ReNcell CX (cell line): ENCODE measurements around the genes CADM2 and COL8A1.

DNA sequence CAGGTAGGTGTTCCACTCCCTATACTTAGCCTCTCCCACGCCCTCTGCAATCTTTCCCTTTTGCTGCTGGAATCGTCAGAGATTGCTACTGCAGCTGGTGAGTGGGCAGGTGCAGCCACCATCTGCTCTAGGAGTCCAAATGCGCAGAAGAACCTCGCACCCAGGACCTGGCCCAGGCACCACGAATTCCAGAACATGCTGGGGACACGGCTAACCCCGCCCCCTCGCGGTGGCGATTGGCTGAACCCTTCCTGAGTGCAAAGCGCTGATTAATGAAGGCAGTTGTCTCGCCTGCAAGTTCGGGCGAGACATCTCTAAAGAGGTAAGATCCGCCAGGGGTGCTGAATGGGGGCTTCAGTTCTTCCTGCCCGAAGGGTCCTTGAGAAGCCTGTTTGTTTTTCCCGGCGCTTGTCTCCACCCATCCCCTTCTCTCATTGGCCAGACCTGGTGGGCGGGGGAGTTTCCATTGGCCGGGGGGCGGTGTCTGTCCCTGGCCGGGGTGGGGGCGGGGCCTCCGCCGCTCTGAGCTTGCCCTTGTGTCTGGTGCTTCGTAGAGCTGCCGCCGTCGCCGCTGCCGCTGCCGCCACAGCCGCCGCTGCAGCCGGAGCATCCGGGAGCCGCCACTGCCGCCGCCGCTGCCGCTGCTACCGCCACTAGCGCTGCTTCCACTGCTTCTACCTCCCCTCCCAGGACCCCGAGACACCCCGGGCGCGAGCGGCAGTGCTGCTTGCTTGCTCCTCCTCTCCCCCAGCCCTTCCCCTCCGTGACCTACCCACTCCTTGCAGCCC is at the start of gene CADM2:
CADM2 (plus strand) TSS at position 551 of the 788 bp plus-strand sequence.
- PRO-cap, result unidirectional peak, plus-strand start at position 559 of the sequence; unidirectional peak, plus-strand start at position 592 of the sequence

DNA sequence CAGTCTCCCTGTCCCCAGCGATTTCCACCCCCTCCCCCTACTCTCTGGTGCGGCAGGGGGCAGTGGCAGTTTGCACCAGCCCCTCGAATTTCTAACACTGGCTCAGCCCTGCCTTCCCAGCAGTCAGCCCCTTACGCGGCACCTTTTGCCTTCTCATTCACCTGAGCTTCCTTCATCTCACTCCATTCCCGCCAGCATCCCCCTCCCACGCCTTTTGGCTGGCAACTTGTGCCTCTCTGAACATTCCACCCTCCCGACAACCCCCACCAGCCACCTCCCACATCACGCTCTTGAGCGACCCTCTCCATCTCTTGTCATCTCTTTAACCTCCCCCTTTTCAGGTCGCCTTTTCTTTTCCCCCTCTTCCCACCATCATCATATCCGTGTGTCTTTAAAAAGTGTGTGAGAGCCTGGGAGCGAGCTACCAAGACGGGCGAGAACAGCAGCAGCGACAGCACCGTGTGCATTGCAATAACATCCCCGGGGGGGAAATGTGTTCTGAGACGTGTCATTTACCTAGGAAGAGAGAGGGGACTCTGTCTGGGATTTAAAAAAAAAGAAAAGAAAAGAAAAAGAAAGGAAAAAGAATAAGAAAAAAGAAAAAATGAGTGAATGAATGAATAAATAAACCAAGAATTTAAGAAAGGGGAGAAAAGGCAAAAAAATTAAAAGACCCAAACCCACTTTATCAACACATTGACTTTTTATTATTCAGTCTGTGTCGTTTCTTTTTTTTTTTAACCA is 1.1 kb downstream of the CADM2 start:
- PRO-cap, result no peak

DNA sequence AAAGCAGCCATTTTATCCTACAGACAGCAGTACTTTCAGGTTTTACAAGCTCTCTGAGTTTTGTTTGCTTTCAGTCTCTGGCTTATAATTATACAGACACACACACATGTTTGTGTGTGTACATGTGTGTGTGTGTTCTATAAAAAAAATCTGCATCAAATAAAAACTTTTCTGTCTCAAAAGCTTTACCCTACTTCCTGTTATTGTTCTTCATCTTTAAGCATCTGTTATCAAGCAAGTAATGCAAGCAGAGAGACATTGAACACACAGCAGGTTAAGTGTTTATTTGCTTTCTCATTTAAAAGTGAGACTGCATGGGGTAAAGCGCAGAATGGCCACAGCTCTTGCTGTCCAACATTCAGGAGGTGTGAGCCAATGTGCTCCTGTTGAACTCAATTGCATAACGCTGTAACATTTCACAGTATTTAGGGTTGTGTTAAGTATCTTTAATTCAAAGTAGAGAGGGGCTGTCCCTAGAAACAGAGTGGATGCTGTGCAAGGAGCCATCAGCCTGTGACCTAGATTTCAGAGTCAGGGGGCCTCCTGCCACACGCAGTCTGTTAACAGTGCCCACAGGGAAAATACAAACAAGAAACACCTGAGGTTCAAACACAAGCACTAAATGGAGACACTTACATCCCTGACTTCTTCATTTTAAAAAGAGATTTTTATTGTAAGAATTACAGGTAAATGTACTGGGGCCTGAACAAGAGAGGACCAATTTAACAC is 815.3 kb downstream of the VGLL3 start:
- PRO-cap, result no peak

DNA sequence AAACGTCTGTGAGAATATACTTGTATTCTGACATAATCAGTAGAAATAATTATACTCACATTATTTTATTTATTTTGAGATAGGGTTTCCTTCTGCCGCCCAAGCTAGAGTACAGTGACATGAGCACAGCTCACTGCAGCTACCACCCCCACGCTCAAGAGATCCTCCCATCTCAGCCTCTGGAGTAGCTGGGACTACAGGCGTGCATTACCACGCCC is 830 bp upstream of the VGLL3 start:
- PRO-cap, result no peak

DNA sequence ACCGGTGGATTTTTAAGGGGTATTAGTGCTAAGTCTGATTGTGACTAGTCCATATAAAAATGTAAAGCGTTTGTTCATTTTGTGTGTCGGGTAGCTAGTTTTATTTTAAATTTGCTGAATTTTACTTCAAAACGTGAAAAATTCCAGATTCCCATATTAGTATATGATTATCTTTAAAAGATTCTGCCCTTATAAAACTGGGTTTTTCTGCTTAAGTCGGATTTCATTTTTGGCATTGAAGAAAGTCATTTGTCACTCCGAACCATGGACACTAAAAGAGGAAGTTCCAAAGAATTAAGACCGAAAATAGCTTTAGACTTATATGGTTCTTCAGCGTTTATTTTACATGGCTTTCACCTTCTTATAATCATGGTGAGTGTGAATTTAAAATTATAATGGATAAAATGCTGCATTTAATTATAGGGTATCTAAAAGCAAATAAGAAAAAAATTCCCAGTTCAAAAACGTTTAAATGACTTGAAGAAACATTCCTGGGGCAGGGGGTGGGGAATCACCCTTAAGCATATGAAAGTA is 1.0 kb downstream of the C3orf38 start:
- PRO-cap, result no peak

- PRO-cap, result no peak
These were observed 39.5 kb downstream of the C3orf38 start for GRCh38 chr3:88189109-88189710.

DNA sequence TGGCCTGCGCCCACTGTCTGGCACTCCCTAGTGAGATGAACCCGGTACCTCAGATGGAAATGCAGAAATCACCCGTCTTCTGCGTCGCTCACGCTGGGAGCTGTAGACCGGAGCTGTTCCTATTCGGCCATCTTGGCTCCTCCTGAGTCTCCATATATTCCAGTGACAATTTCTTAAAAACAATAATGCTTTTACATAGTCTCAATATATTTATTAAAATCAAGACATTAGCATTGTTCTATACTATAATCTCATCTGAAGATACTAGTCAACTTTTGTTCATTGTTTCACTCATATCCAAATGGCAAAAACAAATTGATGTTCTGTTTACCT is 244.0 kb downstream of the EPHA3 start:
- PRO-cap, result no peak

DNA sequence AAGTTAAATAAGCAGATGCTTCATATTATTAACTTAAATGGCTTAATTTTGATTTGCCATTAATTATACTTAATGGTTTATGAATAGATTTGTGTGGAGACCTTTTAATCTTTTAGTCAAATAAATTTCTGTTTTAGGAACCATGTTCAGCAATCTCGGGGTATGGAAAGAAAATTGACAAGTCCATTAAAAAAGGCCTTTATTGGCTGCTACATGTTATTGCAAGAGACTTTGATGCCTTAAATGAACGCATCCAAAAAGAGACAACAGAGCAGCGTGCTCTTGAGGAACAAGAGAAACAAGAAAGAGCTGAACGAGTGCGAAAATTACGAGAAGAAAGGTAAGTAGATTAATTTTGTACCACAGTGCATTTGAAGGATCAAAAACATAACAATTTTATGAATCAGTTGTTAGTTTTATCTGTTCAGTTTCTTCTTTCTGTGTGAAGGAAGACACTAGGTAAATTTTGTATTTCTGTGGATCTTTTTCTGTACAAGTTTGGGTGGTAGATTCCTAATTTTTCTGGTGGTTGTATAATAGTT is 8.1 kb upstream of the STX19 start:
- PRO-cap, result no peak

GRCh38 chr3:96617088-96617601 is 197.2 kb upstream of the EPHA6 start:
- PRO-cap, result no peak

- PRO-cap, result no peak
These were observed 30.1 kb upstream of the ST3GAL6 start for GRCh38 chr3:98733014-98733522.

DNA sequence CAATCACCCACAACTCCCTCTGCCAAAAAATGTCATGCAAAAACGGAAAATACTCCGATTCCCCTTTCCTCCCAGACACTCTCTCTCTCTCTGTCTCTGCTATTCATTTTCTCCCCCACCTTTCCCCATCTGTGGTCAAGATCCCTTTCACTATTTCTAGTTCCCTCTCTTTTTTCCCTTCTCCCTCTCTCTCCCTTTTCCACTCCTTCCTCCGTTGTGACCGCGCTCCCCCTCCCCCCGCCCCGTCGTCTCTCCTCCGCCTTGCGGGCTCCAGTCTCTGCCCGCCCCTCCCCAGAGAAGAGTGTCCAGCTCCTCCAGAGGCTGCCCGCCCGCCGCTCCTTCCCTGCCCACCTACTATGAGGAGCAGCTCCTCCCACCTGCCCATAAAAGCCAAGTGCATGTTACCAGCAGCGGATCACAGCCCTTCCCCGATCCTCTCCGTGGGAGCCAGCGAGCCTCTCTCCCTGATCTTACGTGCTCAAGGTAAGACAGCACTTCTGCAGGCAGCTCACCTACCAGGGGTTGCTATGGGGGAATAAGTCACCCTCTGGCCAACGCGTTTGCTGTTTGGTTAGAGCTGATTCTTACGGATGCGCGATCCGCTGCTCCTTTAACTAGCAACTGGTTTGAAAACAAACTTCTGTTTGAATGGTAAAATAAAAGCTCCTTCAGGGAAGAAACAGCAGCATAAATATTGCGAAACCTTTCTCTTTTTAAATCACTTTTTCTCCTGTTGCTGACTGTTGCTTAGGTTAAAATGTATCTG is at the start of gene COL8A1:
COL8A1 (plus strand) TSS at position 413 of the 766 bp plus-strand sequence.
- PRO-cap, result bidirectional peak, plus-strand start at position 390 of the sequence, minus-strand start at position 297 of the sequence

DNA sequence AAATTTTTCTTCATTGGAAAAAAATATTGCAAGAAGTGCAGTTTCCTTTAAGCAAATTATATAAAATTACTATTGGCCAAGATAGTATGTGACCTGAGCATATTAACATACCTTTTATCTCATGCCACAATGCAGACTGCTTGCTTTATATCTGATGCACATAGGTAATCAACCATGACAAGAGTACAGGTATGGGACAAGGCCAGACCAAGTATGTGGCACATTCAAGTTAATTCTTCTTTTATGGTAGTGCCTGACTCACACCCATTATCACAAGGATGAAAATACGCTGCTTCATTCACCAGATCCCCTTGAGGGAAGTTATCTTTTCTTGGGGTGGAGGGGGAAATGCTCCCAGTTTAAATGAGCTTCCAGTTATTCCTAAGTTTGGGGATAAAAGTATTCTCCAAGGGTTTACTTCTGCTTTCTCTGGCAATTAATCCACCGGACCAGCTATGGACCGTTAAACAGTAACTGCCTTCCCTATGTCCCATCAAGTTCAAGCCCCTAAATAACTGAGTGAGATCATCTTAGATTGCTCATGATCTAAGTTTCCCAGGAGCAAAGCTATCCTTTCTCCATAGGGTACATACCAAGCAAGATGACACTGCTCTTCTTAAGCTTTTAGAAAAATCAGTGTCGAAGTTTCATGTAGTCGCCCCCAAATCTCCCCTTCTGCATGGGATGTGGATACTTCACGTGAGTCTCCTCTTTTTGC is 1.9 kb downstream of the COL8A1 start:
- PRO-cap, result no peak

GRCh38 chr3:99659014-99659480 is 20.7 kb downstream of the COL8A1 start:
- PRO-cap, result no peak

- PRO-cap, result no peak
These were observed 40.9 kb upstream of the CMSS1 start for GRCh38 chr3:99776666-99777272.

GRCh38 chr3:99875940-99877049 is 58.6 kb downstream of the CMSS1 start:
- PRO-cap, result unidirectional peak, minus-strand start at chr3:99876165

GRCh38 chr3:99966892-99967598 is 147.3 kb downstream of the FILIP1L start:
- PRO-cap, result no peak

GRCh38 chr3:100023884-100024216 is 90.5 kb downstream of the FILIP1L start:
- PRO-cap, result no peak

- PRO-cap, result no peak
These were observed 82.1 kb downstream of the FILIP1L start for GRCh38 chr3:100032201-100032658.

DNA sequence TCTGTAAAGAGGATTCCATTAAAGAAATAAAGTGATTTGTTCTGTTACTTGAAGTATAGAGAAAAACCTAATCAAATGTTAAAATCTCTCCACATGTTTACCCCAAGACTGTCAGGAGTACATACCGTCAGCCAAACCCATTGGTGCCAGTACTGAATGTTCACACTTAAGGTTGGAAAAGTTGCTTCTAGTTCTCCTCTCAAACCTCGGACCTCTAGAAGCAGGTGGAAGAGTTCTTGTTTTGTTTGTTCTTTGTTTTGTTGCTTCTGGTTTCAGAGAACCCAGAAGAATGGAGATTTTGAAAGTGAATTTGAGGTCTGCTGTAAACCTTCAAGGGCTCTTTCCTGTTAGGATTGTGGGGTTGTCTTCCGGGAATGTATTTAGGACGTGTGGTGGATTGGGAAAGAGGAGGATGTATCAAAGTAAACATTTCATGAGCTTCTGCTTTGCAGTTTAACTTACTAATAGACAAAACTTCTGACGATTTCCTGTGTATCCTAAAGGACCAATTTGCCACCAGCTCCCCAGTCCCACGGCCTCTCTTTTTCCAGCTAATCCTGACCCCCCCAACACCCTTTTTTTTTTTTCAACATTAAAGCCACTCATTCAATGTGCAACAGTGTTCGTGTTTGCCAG is 50.4 kb downstream of the FILIP1L start:
- PRO-cap, result no peak

GRCh38 chr3:100089623-100090361 is 24.5 kb downstream of the FILIP1L start:
- PRO-cap, result no peak